Non-pigmented ciliary epithelial cell (primary cell): Measurements from ENCODE around the gene SPANXD.

- RRBS, result no CpG with 5 or more reads among the region's 5 CpGs
These were observed 69.7 kb upstream of the FHL1 start for GRCh38 chrX:136127073-136127569.

DNA sequence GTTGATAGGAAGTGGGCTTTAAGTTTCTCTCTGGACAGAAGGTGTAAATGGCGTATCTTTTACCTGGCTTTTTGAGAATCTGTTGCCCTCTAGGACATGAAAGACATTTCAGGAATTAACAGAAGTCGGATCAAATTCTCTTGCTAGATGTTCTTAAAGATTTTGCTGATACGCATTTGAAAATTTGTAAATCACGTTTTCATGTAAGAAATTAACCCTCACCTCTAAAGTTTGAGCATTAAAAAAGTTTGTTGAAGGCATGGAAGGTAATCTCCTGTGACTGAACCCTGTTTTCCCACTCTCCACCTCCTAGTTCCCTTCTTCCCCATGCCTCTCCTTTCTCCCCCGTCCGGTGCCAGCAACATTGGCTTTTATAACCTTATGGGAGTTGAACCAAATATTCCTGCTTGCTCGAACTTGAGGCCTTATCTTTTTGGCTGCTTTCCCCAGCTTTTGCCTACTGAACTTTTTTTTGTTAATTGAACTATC lies 46.8 kb upstream of the FHL1 start:
- RRBS, result no CpG with 5 or more reads among the region's 7 CpGs

DNA sequence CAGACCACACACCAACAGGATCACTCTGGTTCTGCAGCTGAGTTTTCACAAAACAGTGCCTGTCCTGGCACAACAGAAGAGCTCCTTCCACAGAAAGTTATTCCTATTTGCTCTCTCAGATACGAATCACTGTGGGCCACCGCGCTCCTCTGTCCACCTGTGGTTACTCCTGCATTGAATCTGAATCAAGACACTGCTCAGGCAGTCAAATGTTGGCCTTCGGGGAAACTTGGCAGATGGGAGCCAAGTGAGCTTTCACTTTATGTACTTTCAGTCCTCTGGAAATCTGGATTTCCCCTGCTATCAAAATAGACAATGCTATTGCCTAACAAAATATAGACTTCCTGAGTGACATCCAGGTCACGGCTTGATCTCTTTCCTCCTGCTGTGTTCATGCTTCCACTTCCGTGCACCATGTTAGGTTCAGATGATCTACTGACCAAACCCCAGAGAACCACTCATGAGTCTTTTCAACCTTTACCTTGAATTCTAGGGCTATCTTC lies 5.7 kb upstream of the FHL1 start:
- RRBS, result no CpG with 5 or more reads among the region's 6 CpGs

DNA sequence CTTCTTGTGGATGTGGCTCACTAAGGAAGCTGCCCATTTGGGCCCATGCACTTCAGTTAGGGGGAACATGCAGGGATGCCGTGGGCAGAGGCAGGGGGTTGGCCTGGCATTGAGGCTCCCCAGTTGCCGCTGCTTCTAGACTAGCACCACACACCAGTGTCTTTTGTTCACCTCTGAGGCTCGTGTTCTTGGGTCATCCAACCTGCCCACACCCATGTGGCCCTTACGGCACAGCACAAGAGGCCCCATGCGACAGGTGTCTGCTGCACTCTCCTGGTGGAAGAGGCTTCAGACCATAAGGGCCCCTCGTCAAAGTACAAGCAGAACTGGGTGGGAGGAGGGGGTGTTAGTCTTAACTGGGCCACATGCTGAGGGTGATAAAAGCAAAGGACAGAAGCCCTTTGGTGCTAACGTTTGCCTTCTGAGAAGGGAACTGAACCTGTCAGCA lies 15.0 kb downstream of the FHL1 start:
- RRBS, result no CpG with 5 or more reads among the region's 7 CpGs

DNA sequence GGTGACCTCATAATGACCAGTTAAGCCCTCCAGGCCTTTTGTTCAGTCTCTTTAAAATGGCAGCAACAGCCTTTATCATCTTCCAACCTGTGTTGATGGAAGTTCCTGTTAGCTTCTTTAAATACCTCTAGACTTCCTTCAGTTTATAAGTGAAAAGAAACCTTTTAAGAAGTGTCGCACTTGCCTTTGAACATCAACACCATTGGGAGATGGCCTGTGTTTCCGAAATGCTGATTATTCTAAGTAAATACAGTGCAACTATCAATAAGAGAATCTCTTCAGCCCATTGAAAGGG lies 5.5 kb downstream of the CD40LG start:
- RRBS, result no CpG with 5 or more reads among the region's 2 CpGs

GRCh38 chrX:139530237-139530632 lies 304 bp upstream of the F9 start:
- RRBS, result no CpG with 5 or more reads among the region's 3 CpGs

GRCh38 chrX:139533276-139533812 lies 2.8 kb downstream of the F9 start:
- RRBS, result no CpG with 5 or more reads among the region's 5 CpGs

DNA sequence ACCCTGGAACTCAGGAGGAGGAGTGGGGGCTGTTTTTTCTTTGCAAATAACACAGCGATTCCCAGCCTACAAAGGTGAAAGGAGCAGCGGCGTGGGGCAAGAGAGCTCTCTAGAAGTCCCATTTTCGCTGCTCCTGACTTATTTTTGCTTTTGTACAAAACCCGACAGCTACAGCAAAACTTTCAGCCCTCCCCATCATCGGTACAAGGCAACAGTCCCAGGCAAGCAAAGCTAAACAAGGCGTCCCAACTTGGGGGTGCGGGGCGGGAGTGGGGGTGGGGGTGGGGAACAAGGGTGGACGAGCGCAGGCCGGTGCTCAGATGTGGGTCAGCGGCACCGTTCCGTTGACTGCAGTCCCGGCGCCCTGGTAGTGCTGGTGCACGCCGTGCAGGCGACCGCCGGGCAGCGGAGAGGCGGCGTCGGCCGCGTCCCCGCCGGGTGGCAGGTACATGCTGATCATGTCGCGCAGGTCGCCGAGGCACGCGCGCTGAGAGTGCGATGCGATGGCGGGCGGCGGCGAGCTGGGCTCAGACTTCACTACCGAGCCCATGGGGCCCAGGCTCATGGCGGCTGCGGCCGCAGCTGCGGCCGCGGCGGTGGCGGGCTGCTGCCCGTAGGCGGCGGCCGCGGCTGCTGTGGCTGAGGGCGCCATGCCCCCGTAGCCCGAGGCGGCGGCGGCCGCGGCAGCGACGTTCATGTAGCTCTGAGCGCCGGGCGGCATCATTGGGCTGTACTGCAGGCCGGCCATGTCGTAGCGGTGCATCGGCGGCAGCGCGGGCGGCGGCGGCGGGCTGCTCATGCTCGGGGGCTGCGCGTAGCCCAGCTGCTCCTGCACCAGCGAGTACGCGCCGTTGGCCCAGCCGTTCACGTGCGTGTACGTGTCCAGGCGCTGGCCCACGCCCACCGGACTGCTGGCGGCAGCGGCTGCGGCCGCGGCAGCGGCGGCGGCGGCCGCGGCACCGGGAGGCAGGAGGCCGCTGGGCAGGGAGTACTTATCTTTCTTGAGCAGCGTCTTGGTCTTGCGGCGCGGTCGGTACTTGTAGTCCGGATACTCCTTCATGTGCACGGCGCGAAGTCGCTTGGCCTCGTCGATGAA lies 1.1 kb downstream of the SOX3 start:
- RRBS, result 3% methylated on average over 32 of the region's 120 CpGs

- RRBS, result no CpG with 5 or more reads among the region's 20 CpGs
These were observed 208.0 kb upstream of the SOX3 start for GRCh38 chrX:140712571-140713536.

GRCh38 chrX:141698594-141699039 lies at the start of gene SPANXD:
TSS of gene SPANXD (minus strand) at chrX:141698739.
- RRBS, result no CpG with 5 or more reads among the region's 10 CpGs

DNA sequence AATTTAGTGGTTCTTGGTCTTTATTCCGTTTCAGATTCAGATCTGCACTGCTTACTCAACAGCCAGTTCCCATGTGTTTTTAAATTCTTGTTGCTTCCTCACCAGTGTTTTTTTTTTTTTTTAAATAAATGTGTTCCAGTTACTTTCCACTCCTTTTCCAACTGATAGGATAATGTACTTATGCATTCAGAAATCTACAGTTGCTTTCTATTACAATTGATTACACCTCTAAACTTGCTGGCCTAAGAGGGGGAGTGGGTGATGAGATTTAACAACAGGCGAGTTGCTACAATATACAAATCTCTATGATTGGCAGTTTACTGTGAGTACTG lies 8.0 kb downstream of the MAGEC3 start:
- RRBS, result no CpG with 5 or more reads among the region's 2 CpGs

GRCh38 chrX:142415525-142415738 lies 210.3 kb upstream of the MAGEC2 start:
- RRBS, result no CpG with 5 or more reads among the region's 2 CpGs

- RRBS, result no CpG with 5 or more reads among the region's 1 CpG
These were observed 366.5 kb upstream of the CXorf51A start for GRCh38 chrX:147180989-147181407.

DNA sequence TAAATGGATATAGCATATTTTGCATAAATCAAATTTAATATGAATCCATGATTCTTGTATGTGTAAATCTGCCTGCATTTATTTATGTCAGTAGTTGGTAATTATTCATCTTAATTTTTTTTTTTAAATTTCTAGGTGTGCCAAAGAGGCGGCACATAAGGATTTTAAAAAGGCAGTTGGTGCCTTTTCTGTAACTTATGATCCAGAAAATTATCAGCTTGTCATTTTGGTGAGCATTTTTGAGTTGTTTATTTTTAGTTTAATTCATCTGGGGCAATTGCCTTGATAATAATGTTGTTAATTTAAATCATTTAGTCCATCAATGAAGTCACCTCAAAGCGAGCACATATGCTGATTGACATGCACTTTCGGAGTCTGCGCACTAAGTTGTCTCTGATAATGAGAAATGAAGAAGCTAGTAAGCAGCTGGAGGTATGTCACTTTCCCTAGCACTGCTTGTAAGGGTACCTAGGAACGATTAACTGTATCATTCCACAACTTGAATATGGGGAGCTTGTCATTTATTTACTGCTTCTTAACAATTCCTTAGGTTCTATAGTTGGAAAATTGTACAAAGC lies 18.2 kb downstream of the FMR1 start:
- RRBS, result no CpG with 5 or more reads among the region's 5 CpGs

DNA sequence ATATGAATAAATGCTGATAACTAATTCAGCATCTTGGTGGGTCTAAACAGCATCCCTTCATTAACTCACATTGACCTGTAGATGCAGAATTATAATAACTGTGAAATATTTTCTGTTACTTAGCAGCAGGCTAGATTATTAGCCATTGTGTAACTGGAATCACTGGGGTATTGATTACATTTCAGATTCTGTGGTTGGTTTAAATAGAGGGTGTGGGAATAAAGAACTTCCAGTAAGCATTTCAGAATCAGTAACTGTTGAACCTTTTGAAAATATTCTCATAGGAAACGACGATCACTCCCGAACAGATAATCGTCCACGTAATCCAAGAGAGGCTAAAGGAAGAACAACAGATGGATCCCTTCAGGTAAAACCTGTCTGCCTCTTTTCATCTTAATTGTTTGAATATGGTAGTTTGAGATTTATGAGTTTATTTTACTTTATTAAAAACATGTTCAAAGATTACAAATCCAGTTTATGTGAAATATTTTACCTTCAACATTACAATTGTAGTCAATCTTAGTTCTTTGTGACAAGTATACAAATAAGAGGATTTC lies 33.6 kb downstream of the FMR1 start:
- RRBS, result no CpG with 5 or more reads among the region's 5 CpGs

DNA sequence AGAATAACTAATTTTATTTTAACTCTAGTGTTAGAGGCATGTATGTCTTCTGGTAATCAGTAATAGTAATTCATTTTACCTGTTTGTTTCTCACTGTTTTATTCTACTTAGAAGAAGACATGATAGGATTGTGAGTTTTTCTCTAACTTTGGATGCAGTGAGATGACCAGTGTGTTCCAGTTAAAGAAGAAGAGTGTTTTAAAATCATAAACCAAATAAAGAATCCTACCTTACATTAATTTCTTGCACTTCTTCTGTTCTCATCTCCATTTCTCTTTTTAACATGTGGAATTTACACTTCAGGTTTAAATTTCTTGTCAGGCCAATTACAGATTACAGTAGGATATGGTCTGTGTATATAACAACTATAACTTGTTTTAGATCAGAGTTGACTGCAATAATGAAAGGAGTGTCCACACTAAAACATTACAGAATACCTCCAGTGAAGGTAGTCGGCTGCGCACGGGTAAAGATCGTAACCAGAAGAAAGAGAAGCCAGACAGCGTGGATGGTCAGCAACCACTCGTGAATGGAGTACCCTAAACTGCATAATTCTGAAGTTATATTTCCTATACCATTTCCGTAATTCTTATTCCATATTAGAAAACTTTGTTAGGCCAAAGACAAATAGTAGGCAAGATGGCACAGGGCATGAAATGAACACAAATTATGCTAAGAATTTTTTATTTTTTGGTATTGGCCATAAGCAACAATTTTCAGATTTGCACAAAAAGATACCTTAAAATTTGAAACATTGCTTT lies 32.7 kb upstream of the FMR1NB start:
- RRBS, result no CpG with 5 or more reads among the region's 7 CpGs

GRCh38 chrX:148380483-148381042 lies 119.9 kb upstream of the AFF2 start:
- RRBS, result no CpG with 5 or more reads among the region's 4 CpGs

GRCh38 chrX:148381077-148381616 lies 119.3 kb upstream of the AFF2 start:
- RRBS, result no CpG with 5 or more reads among the region's 7 CpGs

GRCh38 chrX:148981088-148981424 lies 434.2 kb downstream of the ENSG00000287585 start:
- RRBS, result no CpG with 5 or more reads among the region's 2 CpGs